ENCODE measurements around a stretch of chr10.

DNA sequence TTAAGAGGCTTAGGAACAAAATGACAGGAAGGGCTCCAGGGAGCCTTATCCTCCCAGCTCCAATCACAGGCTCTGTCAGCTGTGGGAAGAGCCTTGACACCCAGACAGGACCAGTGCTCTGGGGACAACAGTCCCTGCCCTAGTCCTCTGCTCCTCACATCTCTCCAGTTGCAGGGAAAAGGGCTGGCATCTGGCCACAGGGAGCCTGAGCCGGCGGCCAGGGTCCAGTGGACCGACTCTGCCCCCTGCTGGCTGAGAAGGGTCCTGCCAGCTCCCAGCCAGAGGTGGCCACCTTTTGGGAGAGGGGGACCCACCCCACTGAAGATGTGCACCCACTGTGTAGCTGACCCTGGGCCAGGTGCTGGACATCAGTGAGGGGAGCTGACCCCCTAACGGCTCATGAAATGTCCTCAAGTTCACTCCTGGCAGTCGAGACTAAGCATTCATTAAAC, 17.6 kb downstream of the DNAJB12 start:
- PRO-cap, result no peak

- PRO-cap, result no peak
These were observed 20.8 kb downstream of the MICU1 start for GRCh38 chr10:72605019-72605458.

DNA sequence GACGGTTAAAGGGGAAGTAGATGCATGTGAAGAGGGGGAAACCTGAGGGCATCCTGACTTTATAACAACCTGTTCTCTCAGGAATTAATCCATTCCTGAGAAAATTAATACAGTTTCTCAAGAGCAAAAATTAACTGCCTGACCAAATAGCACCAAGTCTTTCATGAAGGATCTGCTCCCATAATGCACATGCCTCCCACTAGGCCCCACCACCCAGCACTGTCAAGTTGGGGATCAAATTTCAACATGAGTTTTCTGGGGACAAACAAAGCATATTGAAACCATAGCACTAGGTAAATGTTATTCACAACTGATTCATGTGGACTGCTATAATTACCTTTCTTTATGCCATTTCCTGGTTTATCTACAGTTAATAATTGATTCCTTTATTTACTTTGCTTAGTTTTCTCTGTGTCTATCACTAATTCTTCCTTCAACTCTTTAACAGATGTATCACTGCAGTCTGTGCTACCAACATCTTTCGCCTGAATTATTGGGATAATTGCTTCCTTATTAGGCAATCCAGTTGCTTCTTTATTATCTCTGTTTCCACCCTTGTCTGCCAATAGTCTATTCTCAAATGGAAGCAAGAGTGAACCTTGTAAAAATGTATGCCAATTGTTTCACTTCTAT, 12.9 kb upstream of the MICU1 start:
- PRO-cap, result no peak

GRCh38 chr10:72693200-72693838, 1.4 kb downstream of the MCU start:
- PRO-cap, result no peak

GRCh38 chr10:72720798-72721579, 29.0 kb downstream of the MCU start:
- PRO-cap, result no peak

- PRO-cap, result no peak
These were observed 85.1 kb downstream of the MCU start for GRCh38 chr10:72777013-72777493.

DNA sequence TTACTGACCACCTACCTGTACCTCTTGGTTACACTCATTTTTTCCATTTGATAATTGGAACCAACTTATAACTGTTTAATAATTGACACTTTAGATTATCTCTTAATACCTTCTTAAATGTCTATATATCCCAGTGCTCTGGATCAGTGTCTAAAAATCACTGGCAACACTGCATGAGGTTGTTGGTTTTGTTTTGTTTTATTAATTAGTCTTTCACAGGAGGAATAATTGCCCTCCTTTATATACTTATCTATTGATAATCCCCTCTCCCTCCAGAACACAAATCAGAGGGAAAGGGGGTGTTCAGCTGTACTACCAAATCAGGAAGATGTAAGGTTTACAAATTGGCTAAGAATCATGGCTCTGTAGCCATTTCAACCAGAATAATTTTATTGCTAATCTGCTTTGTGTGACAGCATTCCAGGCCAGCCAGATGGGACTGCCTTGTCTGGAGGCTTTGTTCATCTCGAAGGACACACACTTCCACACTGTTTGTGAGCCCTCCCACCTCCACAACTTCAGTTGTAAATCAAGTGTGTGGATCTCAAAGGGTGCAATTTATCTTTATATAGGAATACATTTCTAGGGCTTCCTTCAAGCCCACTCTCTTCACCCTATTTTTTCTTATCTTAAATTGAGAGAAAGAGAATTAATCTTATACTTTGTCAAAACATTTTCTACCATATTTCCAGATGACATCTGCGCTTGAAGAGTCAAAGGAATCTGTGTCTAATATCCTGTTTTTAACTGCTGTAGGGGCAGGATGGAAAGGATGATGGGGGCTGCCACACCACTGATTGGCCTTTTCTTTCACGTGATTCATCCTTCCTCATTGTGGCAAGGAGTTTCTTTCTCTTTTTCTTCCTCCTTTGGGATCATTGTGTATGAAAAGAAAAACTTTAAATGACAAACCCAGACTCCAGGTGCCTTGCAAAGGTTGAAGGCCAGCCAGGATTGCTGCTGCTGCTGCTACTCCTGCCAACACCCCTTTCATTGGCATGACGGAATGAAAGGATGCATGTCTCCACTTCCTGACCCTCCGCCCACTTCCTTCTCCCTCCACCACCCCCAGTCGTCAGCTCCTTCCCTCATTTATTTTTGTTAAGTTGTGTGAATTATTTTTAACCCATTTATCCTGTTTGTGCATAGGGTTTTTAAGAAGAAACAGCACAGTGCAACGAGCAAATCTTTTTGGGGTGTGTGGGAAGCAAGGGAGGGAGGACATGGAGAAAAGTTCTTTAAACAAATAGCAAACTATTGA, 6.8 kb upstream of the OIT3 start:
- PRO-cap, result no peak

GRCh38 chr10:73251269-73252130, 944 bp downstream of the MRPS16 start:
- PRO-cap, result unidirectional peak, plus-strand start at chr10:73251874

DNA sequence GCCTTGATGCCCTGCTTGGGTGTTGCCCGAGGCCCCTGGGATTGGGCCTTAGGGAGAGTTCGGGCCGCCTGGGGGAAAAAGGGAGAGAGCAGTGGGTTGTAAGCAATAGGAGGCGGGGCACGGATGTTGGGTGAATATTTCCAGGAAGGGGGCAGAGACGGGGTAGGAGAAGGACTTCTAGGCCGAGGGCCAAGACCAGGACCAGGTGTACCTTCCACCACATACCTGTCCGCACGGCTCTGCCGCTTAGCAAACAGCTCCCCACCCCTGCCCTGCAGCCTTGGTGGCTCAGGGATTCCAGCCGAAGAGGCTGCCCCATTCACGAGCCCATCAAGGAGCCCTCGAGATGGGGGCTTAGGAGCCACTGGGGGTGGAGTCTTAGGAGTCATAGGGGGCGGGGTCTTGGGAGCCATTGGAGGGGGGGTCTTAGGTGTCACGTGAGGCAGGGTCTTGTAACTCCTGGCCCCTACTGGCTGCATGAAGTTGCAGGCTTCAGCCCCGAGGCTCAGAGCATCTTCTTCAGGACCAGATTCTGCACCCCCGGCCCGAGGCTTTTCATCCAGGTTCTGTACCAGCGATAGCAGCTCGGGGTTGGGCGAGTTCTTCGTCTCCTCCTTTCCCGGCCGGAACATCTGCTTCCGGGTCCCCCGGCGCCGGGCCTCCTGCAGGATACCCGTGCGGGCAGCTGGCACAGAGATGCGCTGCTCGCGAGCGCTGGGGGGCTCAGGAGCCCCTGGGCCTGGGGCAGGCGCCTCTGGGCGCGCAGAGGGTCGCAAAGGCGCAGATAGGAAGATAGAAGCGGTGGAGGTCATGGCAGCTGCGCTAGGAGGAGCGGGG, 6.1 kb upstream of the MYOZ1 start:
- PRO-cap, result bidirectional peak, plus-strand start at position 690 of the sequence, minus-strand start at position 349 of the sequence

DNA sequence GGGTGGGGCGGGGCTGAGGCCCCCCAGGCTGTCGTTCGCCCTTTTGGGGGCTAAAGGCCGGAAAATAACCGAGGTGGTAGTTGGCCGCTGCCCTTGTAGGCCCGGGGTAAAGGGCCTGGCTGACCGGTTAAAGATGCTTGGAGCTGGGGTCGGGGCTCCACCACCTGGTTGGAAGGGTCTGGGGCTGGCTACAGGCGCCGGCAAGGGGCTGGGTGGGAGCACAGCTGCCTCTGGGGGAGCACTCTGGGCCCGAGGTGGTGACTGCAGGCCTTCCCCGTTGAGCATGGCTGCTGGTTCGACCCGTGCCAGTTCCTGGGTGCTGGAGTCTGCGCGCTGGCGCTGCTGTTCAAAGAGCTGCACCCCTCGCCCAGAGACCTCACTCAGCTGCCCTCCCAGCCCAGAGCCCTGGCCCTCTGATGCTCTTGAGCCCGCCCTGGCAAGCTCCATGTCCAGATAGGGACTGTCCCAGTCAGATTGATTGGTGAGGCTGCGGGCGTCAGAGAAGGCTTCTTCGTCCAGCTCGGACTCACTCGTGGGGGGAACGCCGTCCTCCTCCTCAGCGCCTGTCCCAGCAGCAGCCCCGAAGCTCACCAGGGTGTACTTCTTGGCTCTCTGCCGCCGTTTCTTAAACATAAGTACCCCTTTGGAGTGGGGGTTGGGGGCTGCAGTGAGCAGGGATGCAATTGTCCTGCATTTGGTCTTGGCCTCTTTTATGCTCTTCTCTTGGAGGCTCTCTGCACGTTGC, 7.0 kb upstream of the MYOZ1 start:
- PRO-cap, result no peak

DNA sequence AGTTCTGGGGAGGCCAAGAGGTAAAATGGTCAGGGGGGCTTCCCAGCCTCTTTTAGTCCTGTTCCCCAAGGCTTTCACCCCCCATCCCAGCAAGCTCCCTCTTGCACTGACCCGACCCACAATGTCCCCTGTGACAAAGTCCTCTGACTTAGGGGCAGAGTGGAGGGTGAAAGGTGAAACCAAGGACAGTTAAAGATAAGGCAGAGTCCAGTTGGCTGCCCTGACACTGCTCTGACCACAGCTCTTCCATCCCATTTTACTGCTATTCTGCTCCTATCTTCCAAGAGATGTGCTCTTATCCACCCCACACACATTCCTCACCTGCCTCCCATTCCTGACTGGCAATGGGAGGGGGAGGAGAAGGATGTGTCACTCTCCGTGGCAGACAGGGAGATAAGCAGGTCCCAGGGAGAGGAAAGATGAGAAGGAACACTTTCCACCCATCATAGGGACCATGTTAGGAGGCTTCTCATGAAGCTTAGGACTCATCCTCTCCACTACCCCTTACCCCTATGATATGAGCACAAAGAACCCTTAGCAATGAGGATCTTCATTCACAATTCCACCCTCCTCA, 6.9 kb downstream of the SYNPO2L start:
- PRO-cap, result no peak

GRCh38 chr10:73772775-73773289, 756 bp downstream of the FUT11 start:
- PRO-cap, result bidirectional peak, plus-strand start at chr10:73772976, minus-strand start at chr10:73772975

- PRO-cap, result no peak
These were observed 2.6 kb downstream of the FUT11 start for GRCh38 chr10:73774548-73775119.

DNA sequence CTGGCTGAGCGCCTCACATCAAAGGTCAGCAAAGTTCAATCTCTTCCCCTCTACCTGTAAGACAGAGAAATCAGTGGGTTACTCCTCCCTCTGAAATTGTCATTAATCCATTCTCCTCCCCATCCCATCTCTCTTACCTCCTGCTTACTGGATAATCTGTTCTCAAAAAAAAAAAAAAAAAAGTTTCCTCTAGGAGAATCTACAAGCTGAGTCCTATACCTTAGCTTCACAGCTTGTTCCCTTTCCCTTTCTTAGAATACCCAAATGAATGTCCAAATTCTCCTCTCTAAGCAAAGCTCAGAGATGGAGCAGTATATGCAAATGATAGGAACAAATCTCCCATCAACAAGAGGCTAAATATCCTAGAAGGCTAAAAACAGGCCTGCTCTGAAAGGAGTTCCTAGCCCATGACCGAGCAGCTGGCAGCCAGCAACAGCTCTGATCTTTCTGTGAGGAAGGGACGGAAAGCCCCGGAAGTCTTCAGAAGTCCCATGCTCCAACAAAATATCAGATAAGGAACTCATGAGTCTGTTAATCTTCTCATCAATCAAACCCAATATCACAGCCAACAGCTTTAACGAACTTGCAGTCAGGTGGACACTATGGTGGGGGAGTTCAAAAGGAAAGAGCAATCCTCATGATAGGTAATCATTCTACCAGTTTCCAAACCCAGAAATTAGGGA, 2.6 kb downstream of the NDST2 start:
- PRO-cap, result no peak

DNA sequence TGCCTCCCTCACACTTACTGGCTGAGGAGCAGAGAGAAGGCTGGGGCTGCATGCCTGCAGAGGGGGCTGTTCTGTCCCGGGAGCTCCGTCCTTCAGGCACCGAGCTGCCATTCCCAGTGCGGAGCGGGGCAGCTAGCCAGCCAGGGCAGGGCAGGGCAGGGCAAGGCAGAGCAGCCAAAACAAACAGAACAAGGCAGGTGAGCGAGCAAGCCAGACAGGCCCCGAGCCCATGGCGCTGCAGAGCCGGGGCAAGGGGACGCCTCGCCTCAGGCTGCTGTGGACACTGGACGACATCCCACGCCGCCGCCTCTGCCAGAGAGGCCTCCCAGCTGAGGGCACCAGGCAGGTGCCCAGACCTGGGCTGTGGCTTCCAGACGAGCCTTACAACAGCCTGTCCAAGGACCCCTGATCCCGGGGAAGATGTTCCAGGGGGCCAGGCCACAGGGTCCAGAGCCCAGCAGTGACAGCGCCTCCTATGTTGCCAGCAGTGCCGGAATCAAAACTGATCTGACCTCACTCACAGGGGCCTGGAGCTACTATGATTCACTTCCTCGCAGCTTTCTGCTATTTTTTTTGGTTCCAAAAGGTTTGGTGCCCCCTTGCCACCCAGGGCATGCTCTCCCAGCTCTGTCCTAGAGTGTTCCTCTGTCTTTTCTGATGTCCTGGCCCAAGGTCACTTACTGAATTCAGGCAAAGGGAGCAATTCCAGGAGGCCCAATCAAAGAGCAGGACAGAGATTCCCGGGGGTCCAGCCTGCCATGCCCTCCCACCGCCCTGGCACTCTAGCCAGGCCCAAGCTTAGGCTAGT, 8.3 kb upstream of the NDST2 start:
- PRO-cap, result no peak

- PRO-cap, result no peak
These were observed 23.4 kb downstream of the CAMK2G start for GRCh38 chr10:73850770-73851444.

DNA sequence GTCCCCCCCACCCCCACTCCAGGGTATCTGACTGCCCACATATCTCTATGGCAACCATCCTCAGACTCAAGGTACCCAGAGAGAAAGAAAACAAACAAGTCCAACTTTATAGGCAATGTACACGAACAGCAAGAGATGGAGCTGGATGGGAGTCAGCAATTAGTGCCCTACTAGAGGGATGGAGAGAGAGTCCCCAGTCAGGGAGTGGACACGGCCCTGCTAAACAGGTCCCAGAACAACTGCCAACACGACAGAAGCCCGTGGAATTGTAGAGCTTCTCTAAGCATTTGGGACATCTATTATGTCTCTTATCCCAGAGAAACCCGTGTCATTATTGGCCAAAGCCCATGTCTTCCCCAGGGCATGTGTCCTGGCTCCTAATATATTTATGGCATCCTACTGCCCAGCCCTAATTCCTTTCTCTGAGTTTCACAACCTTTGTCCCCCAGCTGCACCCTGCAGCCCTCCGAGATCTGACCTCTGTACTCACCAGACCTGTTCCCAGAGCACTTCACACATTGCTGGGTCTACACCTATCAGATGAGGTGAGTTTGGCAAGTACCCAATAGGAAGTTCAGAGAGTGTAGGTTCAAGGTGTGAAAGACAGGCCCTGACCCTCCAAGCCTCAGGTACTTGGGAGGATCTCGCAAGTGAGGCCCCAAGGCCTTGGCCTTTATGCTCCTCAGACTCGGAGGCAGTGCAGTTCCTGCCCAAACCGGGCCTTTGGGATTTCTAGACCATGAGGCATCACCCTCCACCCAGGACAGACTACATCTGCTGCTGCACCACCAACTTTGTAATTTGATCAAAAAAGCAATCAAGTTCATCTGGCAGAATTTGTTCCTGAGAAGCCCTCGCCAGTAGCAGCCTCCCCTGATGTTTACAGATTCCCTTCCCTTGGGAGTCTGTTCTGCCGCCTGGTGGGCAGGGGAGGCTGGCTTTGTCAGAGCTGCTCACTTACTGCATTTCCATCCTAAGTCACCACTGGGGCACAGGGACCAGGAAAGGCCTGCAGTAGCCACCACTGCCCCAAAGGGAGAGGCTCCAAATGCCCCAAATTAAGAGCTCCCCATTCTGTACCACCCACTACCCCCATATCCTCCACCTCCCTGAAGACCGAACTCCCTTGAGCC, 2.4 kb downstream of the CAMK2G start:
- PRO-cap, result no peak

- PRO-cap, result no peak
These were observed 810 bp upstream of the CAMK2G start for GRCh38 chr10:73875277-73875452.

DNA sequence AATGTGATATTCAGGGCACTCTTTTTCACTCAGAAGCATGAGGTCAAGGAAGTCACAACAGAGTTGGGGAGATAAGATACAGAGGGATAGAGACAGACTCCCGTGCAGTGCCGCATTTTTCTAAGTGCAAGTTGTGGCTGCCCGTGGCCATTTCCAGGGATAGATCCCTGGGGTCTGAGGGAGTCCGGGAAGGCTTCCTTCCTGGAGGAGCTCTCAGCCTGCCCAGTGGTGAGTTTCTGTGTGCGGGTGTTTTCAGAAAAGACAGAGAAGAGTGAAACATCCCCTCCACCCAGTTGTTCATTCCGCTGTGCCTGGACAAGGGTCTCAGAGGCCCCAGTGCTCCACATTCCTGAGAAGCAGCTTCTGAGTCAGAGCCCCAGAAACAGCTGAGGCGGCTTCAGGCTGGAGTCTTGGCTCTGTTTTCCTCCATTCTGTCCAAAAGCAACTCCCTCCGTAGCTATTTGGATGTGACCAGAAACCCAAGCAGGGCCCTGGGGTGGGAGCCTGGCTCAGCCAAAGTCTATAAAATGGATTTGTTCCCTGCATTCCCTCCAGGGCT, 12.8 kb upstream of the CAMK2G start:
- PRO-cap, result no peak

DNA sequence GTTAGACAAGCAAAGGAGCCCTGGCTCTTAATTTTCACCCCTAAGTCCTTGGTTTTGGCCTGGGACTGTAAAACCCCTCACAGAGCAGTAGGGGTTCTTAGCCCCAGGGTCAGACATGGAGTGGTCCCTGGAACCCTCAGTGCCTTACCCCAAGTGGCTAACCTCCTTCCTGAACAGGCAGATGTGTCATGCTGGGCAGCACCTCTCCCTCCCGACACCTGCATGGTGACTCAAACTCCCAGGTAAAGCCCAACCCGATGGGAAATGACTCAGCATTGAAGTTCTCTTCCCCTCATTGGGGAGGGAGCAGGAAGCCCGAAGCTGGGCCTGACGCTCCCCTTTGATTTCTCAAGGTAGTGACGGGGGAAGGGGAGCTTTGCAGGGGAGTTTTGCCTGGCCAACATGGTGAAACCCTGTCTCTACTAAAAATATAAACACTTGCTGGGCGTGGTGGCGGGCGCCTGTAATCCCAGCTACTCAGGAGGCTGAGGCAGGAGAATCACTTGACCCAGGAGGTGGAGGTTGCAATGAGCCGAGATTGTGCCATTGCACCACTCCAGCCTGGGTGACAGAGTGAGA, 21.4 kb downstream of the PLAU start:
- PRO-cap, result no peak

Data from LUHMES (cell line).